ENCODE results near the genes SNAP47 and ARF1.

DNA sequence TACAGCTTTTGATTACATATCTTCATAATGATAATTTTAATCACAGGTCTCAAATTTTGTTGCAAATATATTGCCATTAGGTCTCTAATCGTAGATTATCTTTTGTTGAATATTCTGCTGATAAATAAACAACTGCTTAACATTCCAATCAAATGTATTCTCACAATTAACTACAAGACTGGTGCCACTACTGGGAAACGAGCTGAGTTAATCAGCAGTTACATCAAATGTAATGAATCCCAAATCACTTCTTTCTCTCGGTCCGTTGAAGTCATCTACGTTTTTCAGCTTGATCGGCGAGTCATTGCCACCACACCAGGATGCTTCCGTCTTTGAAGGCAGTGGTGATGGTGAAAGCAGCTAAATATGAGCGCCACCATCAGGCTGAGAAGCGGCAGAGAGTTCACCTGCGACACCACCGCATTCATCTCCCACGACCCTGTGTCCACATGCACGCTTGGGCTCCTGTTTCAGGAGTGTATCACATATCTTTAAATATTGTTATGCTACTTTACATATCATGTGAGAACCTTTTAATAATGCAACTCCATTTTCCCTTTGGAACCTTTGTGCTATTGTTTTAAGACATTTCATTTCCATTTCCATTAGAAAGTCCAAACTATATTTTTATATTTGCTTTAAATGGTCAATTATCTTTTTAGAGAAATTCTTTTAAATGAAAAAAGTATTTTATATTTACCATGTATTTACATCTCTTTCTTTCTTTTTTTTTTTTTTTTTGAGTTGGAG is 24.4 kb upstream of the LIN9 start:
- RRBS = no CpG with 5 or more reads among the region's 14 CpGs

DNA sequence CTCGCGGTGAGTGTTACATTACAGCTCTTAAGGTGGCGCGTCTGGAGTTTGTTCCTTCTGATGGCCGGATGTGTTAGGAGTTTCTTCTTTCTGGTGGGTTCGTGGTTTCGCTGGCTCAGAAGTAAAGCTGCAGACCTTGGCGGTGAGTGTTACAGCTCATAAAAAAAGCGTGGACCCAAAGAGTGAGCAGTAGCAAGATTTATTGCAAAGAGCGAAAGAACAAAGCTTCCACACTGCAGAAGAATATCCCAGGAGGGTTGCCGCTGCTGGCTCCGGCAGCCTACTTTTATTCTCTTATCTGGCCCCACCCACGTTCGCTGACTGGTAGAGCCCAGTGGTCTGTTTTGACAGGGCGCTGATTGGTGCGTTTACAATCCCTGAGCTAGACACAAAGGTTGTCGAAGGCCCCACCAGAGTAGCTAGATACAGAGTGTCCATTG is 17.8 kb upstream of the PARP1 start:
- RRBS = no CpG with 5 or more reads among the region's 17 CpGs

- RRBS = no CpG with 5 or more reads among the region's 18 CpGs
These were observed 78.0 kb downstream of the STUM start for GRCh38 chr1:226626332-226627105.

GRCh38 chr1:226667870-226668606 is 71.0 kb downstream of the ITPKB start:
- RRBS = no CpG with 5 or more reads among the region's 7 CpGs

DNA sequence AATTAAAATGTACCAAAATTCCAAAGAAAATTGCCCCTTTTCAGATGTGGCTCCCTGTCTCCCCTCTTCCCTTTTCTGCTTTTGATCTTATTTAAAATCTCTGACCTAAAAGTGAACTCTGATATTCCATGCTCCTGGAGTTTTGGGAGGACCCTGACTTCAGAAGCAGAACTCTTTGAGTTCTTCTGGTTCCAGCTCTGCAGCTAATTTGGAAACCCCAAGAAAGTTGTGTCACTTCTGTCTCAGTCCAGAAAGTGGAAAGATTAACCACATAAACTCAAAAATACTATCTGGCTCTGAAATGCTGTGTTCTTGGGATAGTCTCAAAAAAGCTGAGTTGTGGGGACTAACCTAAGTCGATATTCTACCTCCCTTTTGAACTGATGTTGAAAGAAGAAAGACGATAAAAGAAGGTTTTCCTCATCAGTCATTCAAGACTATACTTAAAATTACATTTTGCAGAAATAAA is 59.8 kb downstream of the ITPKB start:
- RRBS = no CpG with 5 or more reads among the region's 2 CpGs

- RRBS = no CpG with 5 or more reads among the region's 7 CpGs
These were observed 50.7 kb downstream of the ITPKB start for GRCh38 chr1:226688260-226688848.

DNA sequence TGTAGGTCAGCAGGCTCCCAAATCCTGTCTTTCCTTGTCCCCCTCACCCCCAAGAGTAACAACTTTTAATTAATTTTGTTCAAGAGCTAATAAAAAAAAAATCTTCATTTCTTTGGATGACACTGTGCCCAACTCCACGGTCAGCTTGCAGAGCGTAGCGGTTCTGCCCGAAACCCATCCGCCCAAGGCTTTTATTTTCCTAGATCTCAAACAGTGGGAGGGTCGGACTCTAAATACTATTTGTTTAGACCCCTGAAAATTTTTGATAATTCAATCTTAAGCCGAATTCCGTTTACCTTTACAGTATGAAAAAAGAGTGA is 35.3 kb downstream of the ITPKB start:
- RRBS = no CpG with 5 or more reads among the region's 8 CpGs

- RRBS = no CpG with 5 or more reads among the region's 18 CpGs
These were observed 15.0 kb downstream of the ITPKB start for GRCh38 chr1:226723647-226724872.

DNA sequence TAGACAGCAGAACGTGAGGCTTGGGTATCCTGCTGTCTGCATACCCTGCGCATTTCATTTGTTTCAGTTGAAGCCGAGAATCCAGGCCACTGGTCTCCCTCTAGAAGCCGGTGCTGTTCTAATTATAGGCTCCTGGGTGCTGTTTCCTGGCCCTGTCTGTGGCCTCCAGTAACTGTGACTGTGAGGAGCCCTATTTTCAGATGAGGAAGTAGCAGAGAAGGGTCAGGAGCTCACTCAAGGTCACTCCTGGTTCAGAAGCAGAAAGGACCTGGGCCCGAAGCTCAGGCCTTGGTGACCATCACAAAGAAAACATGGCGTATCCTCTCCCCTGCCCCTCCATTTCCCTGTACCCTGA is 24.0 kb downstream of the COQ8A start:
- RRBS = no CpG with 5 or more reads among the region's 6 CpGs

- RRBS = no CpG with 5 or more reads among the region's 23 CpGs
These were observed 44.0 kb downstream of the COQ8A start for GRCh38 chr1:226983716-226984772.

DNA sequence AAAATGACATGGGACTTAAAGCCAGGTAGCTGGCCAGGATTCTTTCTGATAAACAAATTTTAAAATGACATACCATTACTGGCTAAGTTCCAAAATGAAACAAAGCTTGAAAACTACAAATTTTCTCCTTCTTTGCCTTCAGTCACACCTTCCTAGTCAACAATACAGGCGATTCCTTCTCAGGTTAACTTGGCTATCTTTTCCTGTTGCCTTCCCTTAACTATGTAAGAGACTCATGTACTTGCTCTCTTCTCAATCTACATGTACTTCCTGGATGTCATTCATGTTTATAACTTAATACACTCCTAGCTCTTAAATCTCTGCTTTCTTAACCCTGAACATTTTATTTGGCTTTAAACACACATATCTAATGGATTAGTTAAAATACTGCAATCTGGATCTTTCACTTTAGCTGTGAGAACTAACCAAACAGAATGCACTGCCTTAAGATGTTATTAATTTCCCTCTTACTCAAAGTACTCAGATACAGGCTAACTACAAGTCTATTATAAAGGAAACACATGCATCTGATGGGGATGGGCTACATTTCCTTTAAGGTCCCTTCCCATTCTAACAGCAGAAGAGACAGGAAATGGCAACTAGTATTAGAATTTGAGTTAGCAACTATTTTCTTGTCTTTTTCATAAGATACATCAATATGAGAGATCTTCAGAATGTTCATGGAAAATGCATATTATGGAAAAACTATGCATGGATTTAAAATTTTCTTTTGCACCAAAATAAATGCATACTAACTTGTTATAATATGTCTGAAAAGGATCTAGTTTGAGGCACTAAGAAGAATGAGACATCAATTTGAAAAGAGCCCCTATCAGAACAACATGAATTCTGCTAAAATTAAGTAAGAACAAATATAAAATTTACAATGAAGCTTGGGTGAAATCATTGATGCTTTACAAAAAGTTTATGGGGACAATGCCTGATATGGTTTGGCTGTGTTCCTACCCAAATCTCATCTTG is 97.3 kb downstream of the COQ8A start:
- RRBS = no CpG with 5 or more reads among the region's 1 CpG

DNA sequence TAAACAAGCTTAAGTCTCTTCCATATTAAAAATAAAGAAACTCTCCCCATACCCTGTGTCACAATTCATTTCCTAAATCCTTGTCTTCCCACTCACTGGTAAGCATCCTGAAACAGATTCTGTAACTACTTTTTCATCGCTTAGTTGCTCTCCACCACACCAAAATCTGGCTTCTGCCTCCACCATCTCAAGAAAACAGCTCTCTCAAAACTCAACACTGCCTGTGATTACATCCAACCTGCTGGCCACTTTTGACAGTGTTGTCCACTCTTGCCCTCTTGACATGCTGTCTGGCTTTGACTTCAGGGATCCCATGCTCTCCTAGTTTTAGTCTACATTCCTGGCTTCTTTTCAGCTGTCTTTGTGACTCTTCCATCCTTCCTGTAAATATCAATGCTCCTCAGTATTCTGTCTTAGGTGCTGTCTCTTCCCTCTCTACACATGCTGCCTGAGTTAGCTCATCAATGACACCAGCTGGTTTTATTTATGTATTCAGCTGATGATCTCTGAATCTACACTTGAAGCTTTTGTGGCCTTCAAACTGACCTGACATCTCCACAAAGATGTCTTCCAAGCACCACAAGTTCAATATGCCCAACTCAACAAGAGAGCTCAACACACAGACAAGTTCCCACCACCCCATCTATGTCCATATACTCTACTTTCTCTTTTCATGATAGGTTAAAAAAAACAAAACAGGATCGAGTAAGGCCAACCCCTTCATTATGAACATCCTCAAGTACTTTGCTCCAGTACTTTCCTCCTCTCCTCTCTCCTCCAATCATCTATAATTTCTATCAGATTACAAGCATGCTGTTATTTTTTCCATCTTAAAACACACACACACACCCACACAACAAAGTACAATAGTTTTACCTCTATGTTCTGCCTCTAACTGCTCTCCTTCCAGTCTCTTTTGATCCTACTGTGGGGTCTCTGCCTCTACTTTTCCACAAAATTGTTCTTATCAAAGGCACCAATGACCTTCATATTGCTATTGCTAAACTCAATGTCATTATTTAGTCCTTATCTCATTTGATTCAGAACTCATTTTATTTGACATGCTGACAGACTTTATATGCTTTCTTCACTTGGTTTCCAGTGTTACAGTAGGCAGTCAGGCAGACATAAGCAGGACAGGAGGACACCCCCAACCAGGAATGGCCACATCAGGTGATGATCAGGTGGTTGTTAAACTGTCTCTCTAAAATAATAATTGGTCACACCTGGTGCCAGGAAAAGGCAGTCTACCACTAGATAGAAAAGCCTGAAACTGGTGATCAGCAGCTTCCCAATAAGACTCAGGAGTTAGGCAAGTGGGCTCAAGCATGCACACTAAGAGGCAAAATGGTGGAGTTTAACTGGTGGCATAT is 156.7 kb downstream of the COQ8A start:
- RRBS = no CpG with 5 or more reads among the region's 2 CpGs

- RRBS = no CpG with 5 or more reads among the region's 2 CpGs
These were observed 15.3 kb downstream of the CDC42BPA start for GRCh38 chr1:227302703-227303733.

DNA sequence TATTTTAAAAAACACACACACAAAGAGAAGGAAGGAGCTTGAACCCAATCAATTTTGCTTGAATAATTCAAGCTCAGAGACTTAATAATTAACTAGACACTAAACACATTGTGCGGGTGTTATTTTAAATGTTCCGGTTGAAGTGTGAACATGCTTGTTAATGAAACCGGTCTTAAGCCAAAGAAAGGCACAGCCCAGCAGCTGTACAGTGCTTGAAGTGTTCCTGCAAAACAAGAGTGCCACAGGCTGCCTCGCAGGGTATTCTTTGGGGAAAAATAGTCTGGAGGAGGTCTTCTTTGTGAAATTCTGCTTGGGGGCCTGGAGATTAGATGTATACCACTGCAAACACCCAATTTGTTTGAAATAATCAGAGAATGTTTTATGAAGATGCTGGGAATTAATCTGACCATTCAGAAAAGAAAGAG is 2.2 kb upstream of the CDC42BPA start:
- RRBS = no CpG with 5 or more reads among the region's 4 CpGs

GRCh38 chr1:227323226-227323661 is 5.0 kb upstream of the CDC42BPA start:
- RRBS = no CpG with 5 or more reads among the region's 7 CpGs

DNA sequence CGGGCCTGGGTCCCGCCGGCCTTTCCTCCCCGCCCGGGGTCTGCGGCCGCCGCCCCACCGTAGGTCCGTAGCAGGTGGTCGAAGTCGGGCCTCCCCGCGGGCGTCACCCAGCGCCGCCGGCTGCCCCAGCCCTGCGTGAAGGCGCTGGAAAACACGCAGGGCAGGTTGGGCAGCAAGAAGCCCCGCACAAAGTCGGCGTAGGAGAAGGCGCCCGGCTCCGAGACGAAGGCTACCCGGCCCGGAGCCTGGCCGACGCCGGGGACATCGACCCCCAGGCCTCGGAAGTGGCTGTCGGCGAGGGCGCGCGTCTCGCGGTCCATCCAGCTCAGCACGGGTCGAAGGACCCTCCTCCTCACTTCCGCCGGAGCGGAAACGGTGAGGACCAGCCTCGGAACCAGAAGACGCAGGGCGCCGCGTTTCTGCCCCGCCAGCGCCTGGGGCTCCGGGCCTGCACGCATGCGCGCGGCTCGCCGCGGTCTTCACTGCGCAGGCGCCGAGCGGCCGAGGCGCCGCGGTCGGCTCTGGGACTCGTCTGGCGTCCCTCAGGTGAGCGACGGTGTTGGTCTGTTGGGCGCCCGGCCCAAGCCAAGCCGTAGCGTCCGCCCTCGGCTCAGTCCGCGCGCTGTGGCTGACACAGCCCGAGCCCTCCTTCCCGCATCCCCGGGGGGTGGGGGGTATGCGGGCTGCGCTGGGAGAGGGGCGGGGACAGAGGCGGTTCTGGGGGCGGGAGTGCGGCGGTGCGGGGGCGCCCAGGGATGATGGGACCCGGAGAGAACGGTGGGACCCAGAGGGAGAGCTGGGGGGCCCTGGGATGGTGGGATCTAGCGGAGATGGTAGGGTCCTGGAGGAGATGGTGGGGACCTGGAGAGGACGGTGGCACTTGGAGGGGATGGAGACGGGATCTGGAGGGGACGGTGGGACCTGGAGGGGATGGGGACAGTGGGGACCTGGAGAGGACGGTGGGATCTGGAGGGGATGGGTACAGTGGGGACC is at the start of gene SNAP47:
TSS of gene SNAP47 (plus strand) at position 482 of the 993 bp plus-strand sequence.
- RRBS = 2% methylated on average over 44 of the region's 104 CpGs

DNA sequence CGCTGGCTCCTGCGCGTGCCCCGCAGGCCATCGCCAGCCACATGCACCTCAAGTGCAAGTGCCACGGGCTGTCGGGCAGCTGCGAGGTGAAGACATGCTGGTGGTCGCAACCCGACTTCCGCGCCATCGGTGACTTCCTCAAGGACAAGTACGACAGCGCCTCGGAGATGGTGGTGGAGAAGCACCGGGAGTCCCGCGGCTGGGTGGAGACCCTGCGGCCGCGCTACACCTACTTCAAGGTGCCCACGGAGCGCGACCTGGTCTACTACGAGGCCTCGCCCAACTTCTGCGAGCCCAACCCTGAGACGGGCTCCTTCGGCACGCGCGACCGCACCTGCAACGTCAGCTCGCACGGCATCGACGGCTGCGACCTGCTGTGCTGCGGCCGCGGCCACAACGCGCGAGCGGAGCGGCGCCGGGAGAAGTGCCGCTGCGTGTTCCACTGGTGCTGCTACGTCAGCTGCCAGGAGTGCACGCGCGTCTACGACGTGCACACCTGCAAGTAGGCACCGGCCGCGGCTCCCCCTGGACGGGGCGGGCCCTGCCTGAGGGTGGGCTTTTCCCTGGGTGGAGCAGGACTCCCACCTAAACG is 23.5 kb upstream of the ARF1 start:
- RRBS = 8% methylated on average over 8 of the region's 64 CpGs

DNA sequence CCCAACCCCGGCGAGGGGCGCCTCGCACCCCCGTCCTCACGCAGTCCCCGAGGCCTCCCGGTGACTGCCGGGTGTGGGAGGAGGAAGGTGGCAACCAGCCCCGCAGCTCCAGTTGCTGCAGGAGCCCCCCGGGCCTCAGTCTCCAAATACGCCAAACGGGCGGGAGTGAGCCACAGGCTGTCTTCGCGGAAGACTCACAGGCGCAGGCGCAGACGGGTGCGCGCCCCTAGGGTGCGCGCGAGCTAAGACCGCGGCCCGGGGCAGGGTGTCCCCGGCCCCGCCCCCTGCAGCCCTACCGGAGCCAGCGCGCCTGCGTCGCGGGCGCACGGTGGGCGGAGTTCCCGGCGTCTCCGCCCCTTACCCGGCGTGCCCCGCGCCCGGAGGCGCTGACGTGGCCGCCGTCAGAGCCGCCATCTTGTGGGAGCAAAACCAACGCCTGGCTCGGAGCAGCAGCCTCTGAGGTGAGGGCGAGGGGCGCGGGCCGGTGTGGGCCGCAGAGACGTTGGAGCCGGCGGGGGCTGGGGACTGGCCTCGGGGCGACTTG is at the start of gene ARF1:
TSS of gene ARF1 (plus strand) at position 404 of the 544 bp plus-strand sequence.
- RRBS = 2% methylated on average over 31 of the region's 63 CpGs

GRCh38 chr1:228090385-228091180 is 8.1 kb downstream of the ARF1 start:
- RRBS = no CpG with 5 or more reads among the region's 7 CpGs

- RRBS = no CpG with 5 or more reads among the region's 11 CpGs
These were observed 9.9 kb downstream of the C1orf35 start for GRCh38 chr1:228093079-228093710.

Measured in iris pigment epithelial cell (primary cell).